ReNcell CX (cell line): ENCODE data around the genes SMCR8, LGALS9C, SLC5A10, SLC47A1 and SPECC1.

GRCh38 chr17:18104945-18105399 is 3.6 kb upstream of the MYO15A start:
- PRO-cap = no peak

DNA sequence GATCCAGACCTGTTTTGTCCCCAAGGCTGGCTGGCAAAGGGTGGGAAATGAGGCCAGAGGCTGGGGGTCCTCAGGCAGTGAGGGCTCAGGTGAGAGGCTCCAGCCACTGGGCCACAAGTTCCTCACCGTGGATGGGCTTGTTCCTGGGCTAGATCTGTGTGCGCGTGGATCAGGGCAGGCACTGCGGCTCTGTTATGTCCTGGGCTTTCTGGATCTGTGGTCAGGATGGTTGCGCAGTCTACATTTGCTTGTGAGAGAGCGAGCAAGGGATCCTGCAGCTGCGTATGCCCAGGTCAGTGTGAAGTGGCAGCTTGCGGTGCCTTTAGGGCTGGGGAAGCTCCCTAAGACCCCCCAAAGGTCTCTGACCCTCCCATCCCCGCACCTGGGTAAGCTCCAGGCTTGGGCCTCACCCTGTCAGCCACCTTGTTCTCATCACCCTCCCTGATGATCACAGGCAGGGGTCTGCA is 705 bp downstream of the MYO15A start:
- PRO-cap = no peak

- PRO-cap = no peak
These were observed 1.7 kb downstream of the ALKBH5 start for GRCh38 chr17:18185347-18185718.

- PRO-cap = no peak
These were observed 1.2 kb downstream of the LLGL1 start for GRCh38 chr17:18226567-18227050.

DNA sequence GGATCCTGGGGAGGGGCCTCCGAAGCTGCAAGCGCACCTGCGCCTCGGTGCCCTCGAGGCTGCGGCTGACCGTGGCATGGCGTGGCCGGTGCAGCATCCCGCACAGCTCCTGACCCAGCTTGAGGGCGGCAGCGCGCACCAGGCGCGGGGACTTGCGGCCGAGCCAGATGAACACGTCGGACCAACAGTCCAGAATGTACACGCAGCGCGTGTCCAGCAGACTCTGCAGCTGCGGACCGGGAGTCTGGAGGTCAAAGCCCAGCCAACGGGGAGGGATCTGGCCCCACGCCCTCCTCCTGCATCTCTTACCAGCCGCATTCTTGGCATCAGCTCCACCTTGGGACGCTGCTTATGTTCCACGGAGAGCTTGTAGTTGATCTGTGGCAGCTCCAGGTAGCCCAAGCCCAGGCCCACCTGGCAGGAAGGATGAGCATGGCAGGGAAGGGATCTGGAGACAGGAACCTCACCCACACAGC is 10.9 kb downstream of the FLII start:
- PRO-cap = no peak

GRCh38 chr17:18315137-18316031 is at the start of gene SMCR8:
SMCR8 (plus strand) TSS chr17:18315293.
- PRO-cap = bidirectional peak, plus-strand start at chr17:18315299, minus-strand start at chr17:18314964

- PRO-cap = no peak
These were observed 2.3 kb downstream of the SMCR8 start for GRCh38 chr17:18317385-18317755.

GRCh38 chr17:18476593-18477189 is at the start of gene LGALS9C:
LGALS9C (plus strand) TSS chr17:18476789.
- PRO-cap = no peak

GRCh38 chr17:18951908-18952439 is at the start of gene SLC5A10:
SLC5A10 (plus strand) TSS chr17:18952165.
- PRO-cap = no peak

- PRO-cap = unidirectional peak, minus-strand start at chr17:19190239
These were observed 47.1 kb upstream of the EPN2 start for GRCh38 chr17:19189964-19190522.

- PRO-cap = no peak
These were observed 46.0 kb downstream of the EPN2 start for GRCh38 chr17:19282962-19283719.

- PRO-cap = no peak
These were observed 625 bp downstream of the MAPK7 start for GRCh38 chr17:19378669-19379577.

DNA sequence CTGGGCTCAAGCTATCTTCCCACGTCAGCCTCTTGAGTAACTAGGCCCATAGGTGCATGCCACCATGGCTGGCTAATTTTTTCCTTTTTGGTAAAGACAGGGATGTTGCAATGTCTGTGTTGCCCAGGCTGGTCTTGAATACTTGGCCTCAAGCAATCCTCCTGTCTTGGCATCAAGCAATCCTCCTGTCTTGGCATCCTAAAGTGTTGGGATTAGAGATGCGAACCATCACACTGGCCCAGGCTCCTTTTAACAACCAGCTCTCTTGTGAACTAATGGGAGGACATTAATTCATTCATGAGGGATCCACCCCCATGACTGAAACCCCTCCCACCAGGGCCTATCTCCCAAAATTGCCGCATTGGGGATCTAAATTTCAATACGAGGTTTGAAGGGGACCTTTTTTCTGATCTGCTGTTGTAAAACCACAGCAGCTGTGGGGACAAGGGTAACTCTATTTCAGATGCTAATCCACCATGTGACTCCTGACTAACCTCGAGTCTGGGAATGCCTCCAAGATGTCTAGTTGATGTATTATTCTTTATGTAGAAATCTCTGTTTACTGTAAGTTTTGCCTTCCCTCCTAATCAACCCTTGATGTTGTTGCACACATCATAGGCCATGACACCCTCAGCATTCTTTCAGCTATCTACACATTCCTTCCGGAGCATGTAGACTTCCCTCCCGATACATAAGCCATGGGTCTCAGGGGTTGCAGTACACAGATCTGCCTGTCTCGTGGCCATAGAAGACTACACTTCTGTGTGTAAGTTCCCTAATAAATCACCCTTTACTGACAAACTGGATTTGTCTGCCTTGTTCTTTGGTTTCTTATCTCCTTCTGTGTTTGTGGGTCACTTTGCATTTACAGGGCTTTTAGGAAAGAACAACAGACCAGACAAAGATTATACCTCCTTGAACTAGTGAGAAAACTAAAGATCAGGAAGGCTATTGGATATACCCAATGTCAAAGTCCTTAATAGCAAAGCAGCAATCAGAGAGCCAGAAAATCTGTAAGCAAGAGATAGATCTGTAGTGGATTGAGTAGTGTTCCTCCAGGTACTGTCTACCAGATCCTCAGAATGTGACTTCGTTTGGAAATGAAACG is 37.7 kb downstream of the RNF112 start:
- PRO-cap = unidirectional peak, plus-strand start at position 728 of the sequence

GRCh38 chr17:19533530-19534039 is at the start of gene SLC47A1:
SLC47A1 (plus strand) TSS chr17:19533854.
- PRO-cap = no peak

DNA sequence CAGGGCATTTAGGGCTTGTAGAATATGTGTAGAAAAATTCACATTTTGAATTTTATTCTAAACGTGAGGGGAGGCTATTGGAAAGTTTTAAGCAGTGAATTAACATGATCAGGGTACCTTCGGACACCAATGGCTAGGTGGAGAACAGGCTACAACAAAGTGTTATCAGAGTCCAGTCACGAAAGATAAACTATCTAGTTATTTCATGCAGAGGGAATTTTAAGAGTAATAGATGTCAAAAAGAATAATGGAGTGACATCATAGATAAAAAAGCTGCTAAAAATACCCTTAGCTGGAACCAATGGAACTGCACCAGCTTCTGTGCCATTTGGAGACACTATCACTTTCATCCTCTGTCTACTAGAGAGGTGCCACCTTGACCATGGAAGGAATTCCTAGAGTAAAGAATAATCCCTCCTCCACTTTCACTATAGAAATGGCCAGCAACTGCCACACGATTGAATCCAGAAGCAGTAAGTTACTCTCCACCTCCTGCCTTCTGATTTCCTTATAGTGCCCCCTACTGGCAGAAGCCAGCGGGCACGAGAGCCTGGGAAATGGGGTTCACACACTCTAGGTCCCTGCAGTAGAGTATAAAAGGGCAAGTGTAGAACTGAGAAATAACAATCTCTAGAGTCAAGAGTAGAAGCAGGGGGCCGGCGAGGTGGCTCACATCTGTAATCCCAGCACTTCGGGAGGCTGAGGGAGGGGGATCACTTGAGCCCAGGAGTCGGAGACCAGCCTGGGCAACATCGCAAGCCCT is 2.8 kb upstream of the ALDH3A2 start:
- PRO-cap = no peak

GRCh38 chr17:19647260-19647851 is 1.2 kb upstream of the ALDH3A2 start:
- PRO-cap = unidirectional peak, plus-strand start at chr17:19647783

DNA sequence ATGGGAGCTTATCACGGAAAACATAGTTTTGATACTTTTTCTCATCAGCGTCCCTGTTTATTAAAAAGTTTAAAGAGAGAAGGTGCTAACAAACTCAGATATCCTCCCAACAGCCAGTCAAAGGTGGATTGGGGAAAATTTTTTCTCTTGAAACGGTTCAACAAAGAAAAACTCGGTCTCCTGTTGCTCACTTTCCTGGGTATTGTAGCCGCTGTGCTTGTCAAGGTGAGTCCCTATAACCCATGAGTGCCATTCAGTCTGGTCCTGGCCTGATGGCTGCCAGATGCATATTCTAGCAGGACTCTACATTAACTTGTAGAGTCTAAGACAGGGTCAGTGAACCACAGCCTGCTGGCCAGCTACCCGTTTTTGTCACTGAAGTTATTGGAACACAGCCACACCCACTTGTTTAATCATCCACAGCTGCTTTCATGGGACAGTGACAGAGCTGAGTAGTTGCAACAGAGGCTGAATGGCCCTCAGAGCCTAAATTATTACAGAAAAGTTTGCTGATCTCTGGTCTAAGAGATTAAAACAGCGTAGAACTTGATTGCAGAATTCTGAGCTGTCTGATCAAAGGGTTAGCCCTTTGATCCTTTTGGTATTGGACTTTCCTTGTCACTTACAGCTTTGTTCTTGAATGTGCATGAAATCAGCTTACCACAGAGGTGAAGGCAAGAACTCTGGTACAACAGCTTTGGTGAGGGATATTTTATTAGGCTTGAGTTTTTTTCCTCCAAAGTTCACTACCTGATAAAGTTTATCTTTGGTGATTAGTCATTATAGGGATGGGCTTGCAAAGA is 23.4 kb downstream of the ALDH3A2 start:
- PRO-cap = no peak

GRCh38 chr17:19969822-19970737 is 7.5 kb downstream of the AKAP10 start:
- PRO-cap = no peak

DNA sequence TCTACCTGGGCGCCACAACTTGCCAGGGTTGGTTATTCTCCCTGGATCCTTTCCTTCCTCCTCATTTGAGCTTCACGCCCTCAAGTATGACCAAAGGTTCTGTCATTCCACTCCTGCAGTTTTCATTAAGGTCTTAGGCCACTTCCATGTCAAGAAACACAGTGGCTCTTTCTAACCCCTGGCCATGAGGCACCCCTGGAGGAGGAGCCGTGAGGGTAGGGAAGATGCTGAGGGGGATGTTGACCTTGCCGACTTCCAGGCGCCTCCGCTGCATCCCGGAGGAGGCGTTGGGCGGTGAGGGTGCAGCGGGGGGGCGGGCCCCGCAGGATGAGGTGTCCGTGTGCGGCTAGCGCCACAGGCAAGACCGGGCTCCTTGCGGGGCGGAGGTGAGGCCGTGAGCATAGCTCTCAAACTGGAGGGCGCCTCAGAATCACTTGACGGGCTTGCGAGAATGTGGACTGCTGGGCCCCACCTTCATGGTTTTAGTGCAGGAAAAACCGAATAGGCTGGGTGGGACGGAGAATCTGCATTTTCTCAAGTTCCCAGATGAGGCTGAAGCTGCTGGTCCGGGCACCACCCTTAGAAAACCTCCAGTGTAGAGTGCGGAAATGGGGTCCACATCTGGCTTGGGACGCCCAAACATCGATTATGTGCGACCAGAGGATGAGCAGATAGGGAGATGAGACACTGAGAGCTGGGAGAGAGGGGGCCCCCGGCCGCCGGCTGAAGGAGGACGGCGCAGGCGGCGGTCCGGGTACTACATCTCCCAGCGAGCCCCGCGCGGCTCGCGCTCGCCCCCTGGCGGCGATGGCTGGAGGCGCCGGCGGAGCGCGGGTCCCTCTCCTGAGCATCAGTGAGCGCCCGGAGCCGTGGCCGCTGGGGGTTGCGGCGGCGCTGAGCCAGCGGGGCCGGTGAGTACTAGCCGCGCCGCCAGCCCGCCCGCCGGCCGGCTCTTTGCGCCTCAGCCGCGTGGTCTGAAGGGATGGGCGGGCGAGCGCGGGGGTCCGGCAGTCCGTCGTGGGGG is at the start of gene SPECC1:
Gene SPECC1 (plus strand): TSS at position 846 of the 1,024 bp plus-strand sequence.
- PRO-cap = bidirectional peak, plus-strand start at position 367 of the sequence, minus-strand start at position 283 of the sequence; bidirectional peak, plus-strand start at position 856 of the sequence, minus-strand start at position 726 of the sequence

GRCh38 chr17:20189037-20189865 is 180.1 kb downstream of the SPECC1 start:
- PRO-cap = bidirectional peak, plus-strand start at chr17:20189323, minus-strand start at chr17:20189120